AG09319 (cell line): Measurements from ENCODE around the genes TSPY1, DDX3Y, RBMY1B, RBMY1F and DAZ3.

DNA sequence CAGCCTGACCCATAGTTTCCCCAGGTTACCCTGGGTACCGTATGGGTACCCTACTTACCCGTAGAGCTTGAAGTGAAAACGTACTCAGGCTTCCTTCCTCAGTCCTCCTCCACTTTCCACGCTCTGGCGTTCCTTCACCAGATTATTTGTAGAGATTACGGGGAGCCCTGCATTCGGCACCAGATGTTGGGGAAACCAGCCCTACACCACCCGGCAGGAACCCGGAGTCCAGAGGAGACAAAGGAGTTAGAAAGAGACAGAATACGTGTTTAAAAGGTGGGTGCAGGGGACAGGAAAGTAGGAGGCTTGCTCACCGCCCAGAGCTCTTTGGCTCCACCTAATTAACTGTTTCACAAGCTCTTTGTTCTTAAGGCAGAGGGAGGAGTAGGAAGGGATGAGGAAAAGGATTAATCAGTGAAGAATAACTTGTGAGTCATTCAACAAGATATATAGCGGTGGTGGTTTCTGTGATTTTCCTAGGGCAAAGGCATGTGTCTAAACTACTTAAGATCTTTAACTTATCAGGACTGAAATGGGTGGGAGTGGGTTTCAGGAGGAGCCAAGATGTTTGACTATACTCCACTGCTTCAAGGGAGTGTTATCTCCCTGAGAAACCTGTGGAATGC lies 1211.2 kb upstream of the TSPY4 start:
- RRBS, result no CpG with 5 or more reads among the region's 12 CpGs

DNA sequence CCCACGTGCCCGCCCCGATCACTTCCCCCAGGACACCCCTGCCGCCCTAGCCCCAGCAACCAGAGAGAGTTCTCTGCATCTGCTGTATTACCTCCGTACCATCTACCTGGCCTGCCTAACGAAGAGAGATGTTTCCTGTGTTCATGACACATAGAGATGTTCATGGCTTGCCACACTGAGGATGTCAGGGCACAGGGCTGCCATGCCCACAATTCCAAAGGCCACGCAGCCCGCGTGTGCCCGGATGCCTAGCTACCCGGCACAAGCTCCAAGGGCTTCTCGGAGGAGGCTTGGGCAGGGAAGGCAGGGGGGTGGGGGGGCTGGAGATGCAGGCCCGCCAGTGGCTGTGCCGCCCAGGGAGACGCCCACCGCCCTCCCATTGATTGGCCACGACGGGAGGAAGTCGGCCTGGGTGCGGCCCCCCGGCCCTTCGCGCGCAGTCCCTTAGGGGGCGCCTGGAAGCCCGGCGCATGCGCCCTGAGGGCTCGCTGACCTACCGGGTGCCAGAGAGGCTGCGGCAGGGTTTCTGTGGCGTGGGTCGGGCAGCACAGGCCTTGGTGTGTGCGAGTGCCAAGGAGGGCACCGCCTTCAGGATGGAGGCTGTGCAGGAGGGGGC lies at the start of gene TSPY1:
Gene TSPY1 (plus strand): TSS at position 425 of the 616 bp plus-strand sequence.
- RRBS, result no CpG with 5 or more reads among the region's 35 CpGs

DNA sequence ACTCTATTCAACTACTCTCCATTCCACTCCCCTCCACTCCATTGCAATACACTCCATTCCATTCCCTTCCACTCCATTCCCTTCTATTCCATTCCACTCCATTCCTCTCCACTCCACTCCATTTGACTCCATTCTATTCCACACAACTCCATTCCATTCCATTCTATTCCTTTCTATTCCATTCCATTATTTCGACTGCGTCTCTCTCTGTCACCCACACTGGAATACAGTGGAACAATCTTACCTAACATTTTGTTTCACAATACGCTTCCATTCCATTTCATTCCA lies 1304.7 kb downstream of the TSPY10 start:
- RRBS, result no CpG with 5 or more reads among the region's 3 CpGs

- RRBS, result no CpG with 5 or more reads among the region's 33 CpGs
Measured at GRCh38 chrY:12904350-12905011, at the start of gene DDX3Y. Gene DDX3Y (plus strand): TSS chrY:12904868.

DNA sequence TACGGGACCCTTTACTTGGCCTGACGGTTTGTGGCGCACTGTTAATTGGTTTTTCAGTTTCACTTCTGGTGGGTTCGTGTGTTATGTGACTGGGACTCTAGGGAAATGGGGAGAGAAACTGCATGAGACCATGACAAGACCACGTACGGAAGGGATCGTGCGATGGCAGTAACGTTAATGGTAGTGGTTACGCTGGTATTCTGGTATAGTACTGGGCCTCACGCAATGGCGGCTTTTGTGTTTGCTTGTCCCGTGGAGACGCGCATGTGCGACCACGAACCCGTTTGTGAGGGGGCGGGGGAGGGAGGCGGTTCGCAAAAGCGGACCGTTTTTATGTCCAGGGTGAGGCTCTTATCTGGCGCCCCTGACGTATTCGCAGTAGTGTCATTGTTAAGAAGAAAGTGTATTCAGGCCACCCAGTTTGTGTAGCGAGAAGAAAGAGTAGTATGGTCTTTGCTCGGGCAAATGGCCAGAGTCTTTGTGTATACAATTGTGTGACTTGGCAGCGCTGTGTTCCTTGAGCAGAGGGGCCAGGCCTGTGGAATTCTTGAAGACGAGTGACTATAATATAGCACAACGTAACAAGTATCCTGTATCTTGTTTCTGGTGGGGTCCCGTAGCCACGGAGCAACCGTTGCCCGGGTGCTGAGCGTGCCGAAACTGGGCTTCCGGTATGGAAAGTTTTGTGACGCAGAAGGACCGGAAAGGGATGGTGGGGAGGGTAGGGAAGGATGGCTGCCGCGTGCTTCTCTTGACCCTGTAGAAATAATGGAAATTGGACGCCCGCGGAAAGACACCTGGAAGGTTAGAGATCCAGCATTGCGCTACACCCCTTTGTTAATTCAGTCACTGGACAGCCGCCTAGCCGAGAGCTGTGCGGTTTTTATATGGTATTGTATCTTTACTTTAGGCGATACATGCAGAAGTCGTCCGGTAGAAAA lies 614 bp downstream of the DDX3Y start:
- RRBS, result no CpG with 5 or more reads among the region's 52 CpGs

DNA sequence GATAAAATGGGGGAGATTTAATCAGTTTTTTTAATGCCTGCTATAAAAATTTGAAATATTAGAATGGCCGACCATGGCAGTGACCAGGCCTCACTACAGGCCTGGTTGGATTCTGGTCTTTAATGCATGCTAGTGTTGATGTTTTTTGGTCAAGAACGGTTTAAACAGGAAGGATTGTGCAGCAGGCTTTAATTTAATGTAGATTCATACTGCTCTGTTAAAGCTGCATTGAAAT lies 14.2 kb downstream of the DDX3Y start:
- RRBS, result no CpG with 5 or more reads among the region's 2 CpGs

DNA sequence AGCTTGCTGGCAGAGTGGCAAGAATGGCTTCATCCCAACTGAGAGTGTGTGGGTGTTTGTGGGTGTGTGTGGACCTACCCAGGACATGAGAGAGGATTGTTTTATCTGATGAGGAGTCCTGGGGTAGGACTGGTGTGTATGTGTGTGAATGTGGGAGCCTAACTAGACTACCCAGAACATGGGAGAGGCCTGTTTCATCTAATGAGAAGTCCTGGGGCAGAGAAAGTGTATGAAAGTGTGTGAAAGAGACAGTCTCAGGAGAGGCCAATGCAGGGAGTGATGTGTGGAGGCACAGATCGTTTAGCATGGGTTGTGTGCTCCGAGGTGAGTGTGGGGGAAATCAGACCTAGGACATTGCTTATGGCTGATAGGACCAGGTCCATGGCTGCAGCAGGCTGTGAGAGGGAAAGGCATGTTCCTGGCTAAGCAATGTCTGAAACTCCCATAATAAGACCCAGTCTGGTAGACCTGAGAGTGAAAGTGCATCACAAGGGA lies 207.4 kb downstream of the DDX3Y start:
- RRBS, result no CpG with 5 or more reads among the region's 2 CpGs

- RRBS, result no CpG with 5 or more reads among the region's 14 CpGs
Measured at GRCh38 chrY:13704401-13704784, 694 bp downstream of the TMSB4Y start.

DNA sequence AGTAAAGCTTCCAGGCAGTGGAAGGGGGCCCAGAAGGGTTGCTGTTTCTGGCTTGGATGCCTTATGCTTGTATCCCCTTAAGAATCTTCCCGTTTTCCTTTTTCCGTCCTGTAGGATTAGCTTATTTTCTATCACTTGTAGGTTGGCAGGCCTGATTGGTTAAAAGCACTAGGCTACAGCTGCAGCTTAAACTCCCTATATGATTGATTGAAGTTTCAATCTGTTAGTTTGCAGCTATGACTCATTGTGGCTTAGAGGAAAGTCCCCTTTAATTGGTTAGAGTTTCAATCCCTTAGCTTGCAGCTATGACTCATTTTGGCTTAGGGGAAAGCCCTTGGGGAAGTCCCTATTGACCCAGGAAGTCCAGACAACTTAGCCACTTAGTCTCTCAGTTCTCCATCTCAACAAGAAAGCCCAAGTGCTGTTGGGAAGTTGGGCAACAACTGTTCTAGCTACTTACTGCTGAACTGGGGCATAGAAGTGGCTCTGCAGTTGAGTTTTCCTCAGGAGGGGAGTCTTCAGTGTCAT lies 183.6 kb upstream of the NLGN4Y start:
- RRBS, result no CpG with 5 or more reads among the region's 2 CpGs

GRCh38 chrY:21352363-21352739 lies 158.8 kb upstream of the RBMY1B start:
- RRBS, result no CpG with 5 or more reads among the region's 2 CpGs

DNA sequence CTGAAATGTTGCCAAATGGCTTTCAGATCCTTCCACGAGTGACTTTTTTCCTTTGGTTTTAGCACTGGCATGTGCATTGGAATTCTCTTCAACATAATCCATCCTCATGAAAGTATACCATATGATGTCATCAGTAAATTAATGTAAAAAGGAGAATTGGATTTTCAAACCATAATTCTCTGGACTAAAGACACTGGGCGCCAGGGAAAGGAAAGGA lies 139.3 kb upstream of the RBMY1B start:
- RRBS, result no CpG with 5 or more reads among the region's 2 CpGs

GRCh38 chrY:21511112-21511436 lies at the start of gene RBMY1B:
Gene RBMY1B (plus strand): TSS chrY:21511338.
- RRBS, result no CpG with 5 or more reads among the region's 28 CpGs

GRCh38 chrY:22182722-22183182 lies at the start of gene RBMY1F:
Gene RBMY1F (minus strand): TSS chrY:22182923.
- RRBS, result no CpG with 5 or more reads among the region's 34 CpGs

- RRBS, result no CpG with 5 or more reads among the region's 20 CpGs
Measured at GRCh38 chrY:24813322-24813565, at the start of gene DAZ3. Gene DAZ3 (minus strand): TSS chrY:24813393.